Mononuclear cell (primary cell): ENCODE data around the gene CDC42EP1.

DNA sequence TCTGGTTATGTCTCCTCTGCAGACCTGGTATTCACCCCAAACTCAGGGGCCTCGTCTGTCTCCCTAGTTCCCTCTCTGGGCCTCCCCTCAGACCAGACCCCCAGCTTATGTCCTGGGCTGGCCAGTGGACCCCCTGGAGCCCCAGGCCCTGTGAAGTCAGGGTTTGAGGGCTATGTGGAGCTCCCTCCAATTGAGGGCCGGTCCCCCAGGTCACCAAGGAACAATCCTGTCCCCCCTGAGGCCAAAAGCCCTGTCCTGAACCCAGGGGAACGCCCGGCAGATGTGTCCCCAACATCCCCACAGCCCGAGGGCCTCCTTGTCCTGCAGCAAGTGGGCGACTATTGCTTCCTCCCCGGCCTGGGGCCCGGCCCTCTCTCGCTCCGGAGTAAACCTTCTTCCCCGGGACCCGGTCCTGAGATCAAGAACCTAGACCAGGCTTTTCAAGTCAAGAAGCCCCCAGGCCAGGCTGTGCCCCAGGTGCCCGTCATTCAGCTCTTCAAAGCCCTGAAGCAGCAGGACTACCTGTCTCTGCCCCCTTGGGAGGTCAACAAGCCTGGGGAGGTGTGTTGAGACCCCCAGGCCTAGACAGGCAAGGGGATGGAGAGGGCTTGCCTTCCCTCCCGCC, 24.6 kb downstream of the CSF2RB start:
- RRBS = 89% methylated on average over 6 of the region's 14 CpGs

GRCh38 chr22:37012009-37012784, 4.5 kb upstream of the TEX33 start:
- RRBS = no CpG with 5 or more reads among the region's 11 CpGs

DNA sequence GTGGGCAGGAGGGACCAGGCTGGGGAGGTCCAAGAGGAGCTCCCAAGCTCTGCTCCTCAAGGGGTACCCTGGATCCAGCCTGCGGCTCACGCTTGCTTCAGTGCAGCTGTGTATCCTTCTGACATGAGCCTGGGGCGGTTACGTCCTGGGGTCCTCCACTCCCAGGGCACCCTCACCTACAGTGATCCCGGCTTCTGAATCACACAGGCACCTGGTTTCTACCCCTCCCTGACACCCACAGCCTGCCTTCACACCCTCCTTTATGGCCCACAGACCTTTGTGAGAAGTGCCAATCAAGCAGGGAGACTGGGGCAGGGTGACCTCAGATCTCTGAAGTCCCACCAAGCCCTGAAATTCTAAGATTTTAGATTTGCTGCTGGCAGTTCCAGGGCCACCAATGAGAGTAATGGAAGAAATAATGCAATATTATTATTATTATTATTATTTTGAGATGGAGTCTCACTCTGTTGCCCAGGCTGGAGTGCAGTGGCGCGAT, 1.5 kb downstream of the MPST start:
- RRBS = no CpG with 5 or more reads among the region's 7 CpGs

GRCh38 chr22:37026272-37026919, 6.9 kb downstream of the MPST start:
- RRBS = no CpG with 5 or more reads among the region's 9 CpGs

GRCh38 chr22:37032401-37033468, 13.2 kb downstream of the MPST start:
- RRBS = no CpG with 5 or more reads among the region's 20 CpGs

GRCh38 chr22:37046931-37047430, 4.6 kb upstream of the KCTD17 start:
- RRBS = no CpG with 5 or more reads among the region's 9 CpGs

DNA sequence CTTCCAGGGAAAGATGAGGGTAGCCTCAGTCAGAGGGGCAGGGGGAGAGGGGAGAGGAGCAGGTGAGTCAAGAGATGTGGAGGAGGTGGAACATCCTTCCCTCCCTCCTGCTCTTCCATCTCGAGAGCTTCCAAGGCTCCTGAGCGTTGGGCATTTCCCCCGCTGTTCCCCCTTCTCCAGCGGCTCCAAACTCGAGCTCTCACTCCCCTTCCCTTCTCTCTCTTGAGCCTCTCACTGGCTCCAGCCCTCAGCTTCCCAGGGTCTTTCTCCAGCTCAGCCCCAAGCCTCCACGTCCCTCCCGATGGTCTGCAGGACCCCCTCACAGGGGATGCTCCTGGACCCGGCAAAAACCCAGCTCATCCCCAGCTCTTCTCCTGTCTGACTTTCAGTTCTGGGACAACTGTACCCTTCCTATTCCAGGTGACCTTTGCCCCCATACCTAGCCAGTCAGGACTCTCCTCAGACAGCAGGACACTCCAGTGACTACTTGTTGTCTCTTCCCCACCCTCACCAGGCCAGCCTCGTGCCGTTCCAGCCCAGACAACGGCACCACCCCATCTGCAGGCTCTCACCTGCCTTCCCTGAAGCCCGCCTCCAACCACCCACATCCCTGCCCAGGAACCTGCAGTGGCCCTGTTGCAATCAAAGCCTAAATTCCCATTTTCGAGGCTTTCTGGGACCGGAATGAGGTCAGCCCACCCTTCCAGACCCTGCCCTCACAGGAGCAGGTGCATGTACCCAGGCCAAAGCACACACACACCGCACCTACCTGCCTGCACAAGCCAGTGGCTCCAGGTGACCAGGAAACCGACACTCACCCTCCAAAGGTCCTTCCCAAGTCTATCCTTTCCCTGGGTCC, 3.8 kb downstream of the IL2RB start:
- RRBS = no CpG with 5 or more reads among the region's 16 CpGs

DNA sequence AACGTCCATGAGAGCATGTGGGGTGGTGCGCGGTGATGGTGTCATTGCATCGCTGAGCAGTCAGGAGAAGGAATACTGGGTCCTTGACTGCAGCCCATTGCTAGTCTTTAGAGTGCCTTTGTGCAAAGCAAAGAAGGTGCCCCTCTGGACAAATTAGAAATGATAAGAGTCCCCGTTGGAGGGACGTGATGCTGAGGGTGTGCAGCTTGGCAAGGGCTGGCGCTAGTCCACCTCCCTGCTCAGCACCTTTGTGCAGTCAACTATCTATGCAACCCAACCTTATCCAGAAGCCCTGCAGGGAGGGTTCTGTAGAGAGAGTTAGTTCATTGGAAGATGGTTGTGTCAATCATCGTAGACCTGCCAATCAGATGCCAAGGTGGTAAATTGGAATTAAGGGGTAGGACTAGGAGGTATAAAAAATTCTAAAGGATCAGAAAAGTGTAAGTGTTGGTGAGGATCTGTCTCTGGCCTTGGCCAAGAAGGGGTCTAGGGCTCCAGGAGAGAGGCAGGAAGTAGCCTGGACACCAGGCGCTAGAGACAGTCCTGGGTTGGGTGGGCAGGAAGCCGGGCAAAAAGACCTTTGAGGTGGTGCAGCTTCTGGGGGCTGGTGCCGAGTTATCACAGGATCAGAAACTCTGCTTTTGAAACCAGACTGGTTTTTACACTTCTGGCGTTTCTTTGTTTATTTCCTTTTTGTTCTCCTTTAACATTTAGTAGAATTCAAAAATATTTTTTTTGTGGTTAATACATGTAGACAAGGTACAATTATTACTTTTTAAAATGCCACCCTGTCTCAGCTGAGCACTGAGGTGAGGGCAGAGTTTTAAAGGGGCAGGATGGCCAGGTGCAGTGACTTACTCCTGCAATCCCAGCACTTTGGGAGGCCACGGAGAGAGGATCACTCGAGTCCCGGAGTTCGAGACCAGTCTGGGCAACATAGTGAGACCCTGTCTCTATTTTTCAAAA, 1.7 kb downstream of the C1QTNF6 start:
- RRBS = no CpG with 5 or more reads among the region's 16 CpGs

DNA sequence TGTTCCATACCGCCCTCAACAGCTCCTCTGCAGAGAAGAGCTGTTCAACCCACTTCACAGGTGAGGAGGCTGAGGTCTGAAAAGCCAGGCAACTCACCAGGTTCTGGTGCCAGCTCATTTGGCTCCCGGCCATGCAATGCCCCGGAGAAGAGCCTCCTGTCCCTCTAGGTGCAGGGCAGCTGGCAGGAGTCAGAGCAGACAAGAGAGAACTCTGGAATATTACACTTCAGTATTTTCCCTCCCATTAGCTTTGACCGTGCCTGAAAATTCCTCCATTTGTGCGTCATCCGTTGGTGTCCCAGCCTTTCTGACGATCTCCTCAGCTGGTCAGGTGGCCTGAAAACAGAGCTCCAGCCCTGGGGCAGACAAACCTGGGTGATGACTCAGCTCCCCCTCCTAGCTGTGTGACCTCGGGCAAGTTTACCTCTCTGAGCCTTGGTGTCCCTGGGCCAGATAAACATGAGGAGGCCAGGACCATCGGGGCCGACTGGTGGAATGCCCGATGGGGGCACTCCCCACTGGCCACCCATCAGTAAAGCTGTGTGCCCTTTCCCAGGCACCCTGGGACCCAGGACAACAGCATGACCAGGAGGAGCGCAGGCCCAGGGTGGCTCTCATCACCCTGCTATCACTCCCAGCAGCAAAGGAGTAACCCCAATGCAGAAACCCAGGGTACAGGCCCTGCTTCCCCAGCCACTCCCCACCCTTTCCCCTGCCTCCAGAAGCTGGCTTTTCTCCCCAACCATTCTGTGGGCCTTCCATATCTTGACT, 9.6 kb upstream of the C1QTNF6 start:
- RRBS = no CpG with 5 or more reads among the region's 12 CpGs

GRCh38 chr22:37229930-37230450, 14.1 kb downstream of the RAC2 start:
- RRBS = 2% methylated on average over 3 of the region's 7 CpGs

DNA sequence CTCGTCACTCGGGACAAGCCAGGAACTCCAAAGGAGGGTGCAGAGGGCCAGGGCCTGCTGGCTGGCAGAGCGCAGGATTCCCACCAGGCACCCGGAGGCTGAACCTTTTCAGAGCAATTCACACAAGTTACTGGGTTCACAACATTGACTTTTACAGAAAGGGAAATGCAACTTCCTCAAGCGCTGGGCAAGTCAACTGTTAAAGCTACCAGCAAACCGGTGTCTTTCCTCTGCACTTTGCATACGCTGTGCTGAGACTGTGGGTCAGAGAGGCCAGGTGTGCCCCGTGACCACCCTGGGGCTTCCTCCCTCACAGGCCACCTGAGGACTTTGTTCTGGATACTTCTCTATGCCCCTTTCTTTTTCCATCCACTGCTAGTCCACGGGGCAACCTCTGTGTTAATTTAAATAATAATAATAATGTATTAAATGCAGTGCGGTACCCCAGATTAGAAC, 1.3 kb upstream of the RAC2 start:
- RRBS = 7% methylated on average over 2 of the region's 10 CpGs

DNA sequence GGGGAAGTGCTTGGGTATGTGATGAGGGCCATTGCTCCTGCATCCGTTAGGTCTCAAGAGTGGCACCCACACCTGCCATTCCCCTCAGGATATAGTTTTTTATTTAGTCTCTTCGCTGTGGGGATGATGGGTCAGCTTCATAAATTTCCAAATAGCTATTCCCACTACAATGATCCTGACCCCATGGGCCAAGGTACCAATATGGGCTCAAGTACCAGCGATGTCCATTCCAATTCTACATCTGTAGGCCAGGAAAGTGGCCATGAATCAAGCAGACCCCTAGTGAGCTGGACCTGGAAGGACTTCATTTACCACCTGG, 7.5 kb downstream of the CYTH4 start:
- RRBS = no CpG with 5 or more reads among the region's 3 CpGs

DNA sequence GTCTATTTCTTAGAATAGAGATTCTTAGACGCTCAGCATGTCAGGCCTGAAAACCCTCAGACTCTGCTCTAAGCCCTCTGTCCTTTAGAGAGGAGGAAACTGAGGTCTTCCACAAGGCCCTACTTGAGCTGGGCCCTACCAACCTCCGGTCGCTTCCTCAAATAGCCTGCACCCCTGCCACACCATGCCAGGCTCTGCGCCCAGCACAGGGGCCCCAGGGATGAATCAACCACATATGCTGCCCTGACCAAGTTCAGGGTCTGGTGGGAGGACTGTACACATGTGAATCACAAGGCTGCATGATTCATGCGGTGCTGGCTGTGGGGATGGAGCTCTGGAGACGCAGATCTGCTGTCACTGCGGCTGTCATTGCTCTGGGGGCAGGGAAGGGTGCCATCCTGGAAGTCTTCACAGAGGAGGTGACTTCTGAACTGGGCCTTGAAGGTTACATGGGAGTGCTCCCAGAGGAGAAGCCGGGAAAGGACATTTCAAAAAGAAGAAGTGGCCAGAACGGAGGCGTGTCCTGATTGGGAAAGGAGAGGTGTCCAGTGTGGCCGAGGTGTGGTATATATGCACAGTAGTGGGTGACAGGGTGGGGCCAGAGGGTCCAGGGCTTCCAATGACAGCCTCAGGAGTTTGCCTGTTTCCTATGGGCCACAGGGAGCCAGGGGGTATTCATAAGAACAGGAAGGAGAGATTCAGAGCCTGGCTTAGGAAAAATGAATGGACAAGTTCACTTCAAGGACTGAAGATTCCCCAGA, 21.6 kb downstream of the CYTH4 start:
- RRBS = no CpG with 5 or more reads among the region's 11 CpGs

GRCh38 chr22:37335120-37335532, 52.8 kb downstream of the CYTH4 start:
- RRBS = 7% methylated on average over 14 of the region's 32 CpGs

GRCh38 chr22:37377900-37378267, 49.4 kb downstream of the ELFN2 start:
- RRBS = no CpG with 5 or more reads among the region's 13 CpGs

GRCh38 chr22:37469333-37470280, 16.6 kb downstream of the MFNG start:
- RRBS = no CpG with 5 or more reads among the region's 12 CpGs

DNA sequence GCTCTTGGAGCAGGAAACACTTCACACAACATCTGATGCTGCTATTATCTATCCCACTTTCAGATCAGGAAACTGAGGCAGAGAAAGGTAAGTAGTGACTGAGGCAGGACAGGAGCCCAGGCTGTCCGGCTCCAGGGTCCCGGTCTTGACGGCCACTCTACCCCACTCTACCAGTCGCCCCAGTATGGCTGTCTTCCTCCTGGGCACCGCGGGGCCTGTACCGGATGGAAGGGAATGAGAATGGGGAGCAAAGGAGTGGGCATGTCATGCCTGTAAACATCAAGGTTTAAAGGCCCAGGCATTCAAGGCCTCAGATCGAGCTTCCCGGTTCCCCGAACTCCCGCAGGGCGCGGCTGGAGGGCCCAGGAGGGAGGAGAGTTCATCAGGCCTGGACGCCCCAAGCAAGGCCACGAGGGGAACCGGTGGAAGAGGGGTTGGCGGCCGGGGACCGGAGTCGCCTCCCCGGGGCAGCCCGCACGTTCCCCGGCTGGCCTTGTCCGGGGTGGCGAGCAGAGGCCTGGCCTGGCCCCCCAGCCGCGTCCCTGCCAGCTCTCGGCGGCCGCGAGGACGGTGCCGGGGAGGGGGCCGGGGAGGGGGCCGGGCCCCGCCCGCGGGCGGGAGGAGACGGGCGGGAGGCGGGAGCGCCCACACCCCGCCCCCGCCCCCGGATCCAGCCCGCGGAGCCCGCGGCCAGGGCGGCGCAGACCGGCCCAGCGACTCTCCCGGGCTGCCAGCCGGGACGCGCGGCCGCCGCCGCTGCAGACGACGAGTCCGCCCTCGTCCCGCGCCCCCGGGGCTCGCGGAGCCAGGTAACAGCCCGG, at the start of gene CDC42EP1:
Gene CDC42EP1, plus strand, starts transcription at position 701 of the 821 bp plus-strand sequence.
- RRBS = 13% methylated on average over 56 of the region's 73 CpGs

GRCh38 chr22:37563051-37563746, 2.9 kb downstream of the CDC42EP1 start:
- RRBS = no CpG with 5 or more reads among the region's 10 CpGs

GRCh38 chr22:37601260-37601591, 7.4 kb upstream of the GGA1 start:
- RRBS = no CpG with 5 or more reads among the region's 4 CpGs

GRCh38 chr22:37607832-37608061, 887 bp upstream of the GGA1 start:
- RRBS = no CpG with 5 or more reads among the region's 11 CpGs